A172 (cell line): ENCODE data around the genes PDK3, POLA1 and MAGEB3.

- RAMPAGE, long total RNA: no peak
Measured at GRCh38 chrX:23804522-23804822, 21.5 kb downstream of the SAT1 start.

- RAMPAGE, long total RNA: no peak
Measured at GRCh38 chrX:23845568-23845890, 62.2 kb downstream of the APOO start.

- RAMPAGE, long total RNA: no peak
Measured at GRCh38 chrX:24025215-24025398, 1.9 kb downstream of the KLHL15 start.

- RAMPAGE, long total RNA: no peak
Measured at GRCh38 chrX:24067742-24068271, 13.1 kb downstream of the EIF2S3 start.

DNA sequence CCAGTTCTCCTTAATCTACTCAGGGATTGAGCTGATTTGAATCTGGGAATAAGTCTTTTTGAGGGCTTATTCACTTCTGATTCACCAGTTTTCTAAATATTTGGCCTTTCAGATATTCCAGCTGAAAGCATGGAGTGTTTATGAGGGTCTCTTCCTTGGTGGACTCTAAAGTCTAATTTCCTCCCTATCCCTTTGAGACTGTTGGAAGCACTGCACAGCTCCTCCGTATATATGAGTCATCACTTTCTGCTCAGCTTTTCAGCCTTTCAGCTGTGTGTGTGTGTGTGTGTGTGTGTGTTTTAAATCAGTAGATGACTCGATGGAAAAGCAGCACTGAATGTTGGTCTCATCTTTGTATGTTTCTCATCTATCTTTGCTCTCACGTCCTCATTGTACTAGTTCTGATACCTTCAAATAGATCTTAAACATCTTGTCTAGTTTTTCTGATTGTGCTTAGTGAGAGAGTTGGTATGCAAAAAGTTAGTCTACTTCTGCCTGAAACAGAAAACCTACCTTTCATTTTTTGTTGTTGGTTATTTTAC, 81.6 kb downstream of the ZFX start:
- RAMPAGE, long total RNA: no peak

GRCh38 chrX:24464961-24465592, at the start of gene PDK3:
TSS of gene PDK3 (plus strand) at chrX:24465286.
- RAMPAGE, long total RNA: no peak

- RAMPAGE, long total RNA: no peak
Measured at GRCh38 chrX:24545388-24546083, 80.5 kb downstream of the PDK3 start.

DNA sequence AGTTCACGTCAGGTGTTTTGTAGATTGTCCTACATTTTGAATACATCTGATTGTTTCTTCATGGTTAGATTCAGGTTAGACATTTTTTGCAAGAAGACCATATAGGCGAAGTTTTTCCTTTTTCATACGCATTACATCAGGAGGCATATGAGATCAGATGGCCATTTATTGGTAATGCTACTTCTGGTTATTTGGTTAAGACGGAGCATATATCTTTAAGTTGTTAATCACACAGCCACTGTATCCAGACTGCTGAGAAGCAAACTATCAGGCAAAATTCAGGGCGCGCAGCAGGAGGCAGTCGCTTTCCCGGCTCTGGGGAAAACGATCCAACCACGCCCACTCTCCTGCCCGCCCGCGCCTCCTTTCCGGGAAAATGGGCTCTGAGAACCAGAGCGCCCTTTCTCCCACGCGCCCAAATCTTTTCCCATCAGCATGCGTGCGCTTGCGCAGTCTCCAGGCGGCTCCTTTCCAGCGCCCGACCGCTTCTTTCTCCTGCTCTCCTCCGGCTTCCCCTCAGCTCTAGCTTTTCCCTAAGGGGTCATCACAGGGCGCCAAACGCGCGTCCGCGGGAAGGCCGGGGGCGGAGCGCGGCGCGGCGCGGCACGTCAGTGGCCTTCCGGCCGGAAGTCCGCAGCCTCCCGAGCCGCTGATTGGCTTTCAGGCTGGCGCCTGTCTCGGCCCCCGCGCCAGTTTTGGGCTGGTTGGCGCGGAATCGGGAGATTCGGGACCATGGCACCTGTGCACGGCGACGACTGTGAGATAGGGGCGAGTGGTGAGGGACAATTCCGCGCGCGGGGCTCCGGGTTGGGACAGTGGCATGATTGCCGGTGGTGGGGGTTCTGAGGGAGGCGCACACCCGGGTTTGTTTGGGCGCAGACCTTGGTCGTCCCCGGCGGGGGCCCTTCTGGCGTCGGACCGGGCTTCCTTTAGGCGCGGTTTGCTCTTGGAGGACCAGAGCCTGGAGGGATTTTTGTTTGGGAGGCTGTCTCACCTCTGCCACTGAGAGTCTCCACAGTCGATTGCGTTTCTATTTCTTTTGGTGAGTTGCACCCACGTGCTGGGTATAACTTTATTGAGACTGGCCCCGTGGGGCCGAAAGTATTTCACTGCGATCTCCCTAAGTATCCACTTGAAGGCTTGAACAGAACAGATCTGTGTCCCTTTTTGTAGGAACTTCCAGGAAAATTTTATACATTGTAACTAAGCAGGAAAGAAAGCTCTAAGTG, at the start of gene POLA1:
POLA1 (plus strand) TSS at position 689 of the 1,229 bp plus-strand sequence.
- RAMPAGE, long total RNA: start-site peak on the plus strand centred at position 713 of the sequence, 30 bp wide, 79 and 119 reads in 2 replicates

DNA sequence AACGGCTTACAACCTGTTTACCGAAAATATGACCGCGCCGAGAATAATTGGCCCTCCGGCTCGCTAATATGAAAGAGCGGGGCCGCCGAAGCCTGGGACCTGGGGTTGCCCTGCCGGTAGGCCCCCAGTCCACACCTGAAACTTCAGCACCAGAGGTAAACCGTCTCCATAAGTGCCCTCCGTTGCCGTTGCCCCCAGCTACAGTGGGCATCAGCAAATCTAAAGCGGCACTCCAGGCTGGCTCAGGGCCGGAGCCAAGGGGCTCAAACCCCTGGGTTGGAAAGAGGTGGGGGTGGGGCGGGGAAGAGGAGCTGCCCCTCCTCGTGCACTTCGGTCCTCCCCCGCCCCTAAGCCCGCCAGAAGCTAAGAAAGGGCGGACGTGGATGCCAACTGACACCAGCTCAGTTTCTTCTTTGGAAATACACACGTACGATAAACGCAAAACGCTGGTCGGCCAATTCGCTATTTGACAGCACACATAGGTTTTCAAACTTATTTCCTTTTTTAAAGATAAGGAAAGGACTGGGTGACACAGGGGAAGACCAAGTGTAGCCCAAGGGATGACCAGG, 4.6 kb downstream of the ARX start:
- RAMPAGE, long total RNA: no peak

GRCh38 chrX:30230560-30230933, at the start of gene MAGEB3:
TSS of gene MAGEB3 (plus strand) at chrX:30230657.
- RAMPAGE, long total RNA: no peak

GRCh38 chrX:30567975-30568510, 9.5 kb downstream of the TASL start:
- RAMPAGE, long total RNA: no peak

GRCh38 chrX:30576919-30577440, 586 bp downstream of the TASL start:
- RAMPAGE, long total RNA: no peak

DNA sequence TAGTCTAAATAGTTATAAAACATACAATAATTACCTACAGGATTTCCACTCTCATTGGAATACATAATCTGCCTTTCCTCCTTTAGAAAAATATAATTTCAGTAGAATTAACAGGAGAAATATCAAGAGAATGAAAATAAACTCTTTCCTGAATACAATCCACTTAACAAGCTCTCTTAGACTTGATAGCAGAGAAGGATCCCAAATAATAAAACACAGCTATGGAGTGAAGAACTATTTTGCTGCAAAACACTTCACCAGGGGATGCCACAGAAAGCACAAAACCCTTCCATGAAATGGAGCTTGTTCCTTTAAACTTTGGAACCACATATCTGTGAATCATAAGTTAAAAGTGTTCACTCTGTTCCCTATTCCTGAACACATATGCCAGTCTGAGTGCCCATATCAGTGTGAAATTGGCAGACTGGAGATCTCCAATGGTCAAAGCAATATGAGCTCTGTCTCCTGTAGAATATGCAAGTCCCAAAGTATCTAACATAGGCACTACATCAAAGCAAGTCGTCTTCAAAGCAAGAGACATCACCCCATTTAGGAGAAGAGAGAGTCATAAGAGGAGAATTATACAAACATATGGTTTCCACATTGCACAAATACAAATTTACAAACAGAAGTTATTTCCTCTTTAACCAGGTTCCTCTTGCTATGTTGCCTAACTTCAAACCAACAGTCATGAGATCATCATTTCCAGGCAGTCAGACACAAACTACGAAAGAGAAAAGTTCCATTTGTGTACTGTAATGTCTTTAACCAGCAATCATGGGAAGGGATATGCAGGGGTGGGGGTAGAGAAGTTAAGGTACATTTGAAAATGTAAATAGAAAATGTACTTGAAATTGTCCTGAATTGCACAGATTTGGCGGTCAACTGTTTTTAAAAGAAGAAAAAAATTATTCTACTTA, 9.9 kb upstream of the GK start:
- RAMPAGE, long total RNA: no peak

GRCh38 chrX:30649702-30650598, 3.3 kb upstream of the GK start:
- RAMPAGE, long total RNA: no peak

- RAMPAGE, long total RNA: no peak
Measured at GRCh38 chrX:31120390-31121125, 48.7 kb upstream of the FTHL17 start.

DNA sequence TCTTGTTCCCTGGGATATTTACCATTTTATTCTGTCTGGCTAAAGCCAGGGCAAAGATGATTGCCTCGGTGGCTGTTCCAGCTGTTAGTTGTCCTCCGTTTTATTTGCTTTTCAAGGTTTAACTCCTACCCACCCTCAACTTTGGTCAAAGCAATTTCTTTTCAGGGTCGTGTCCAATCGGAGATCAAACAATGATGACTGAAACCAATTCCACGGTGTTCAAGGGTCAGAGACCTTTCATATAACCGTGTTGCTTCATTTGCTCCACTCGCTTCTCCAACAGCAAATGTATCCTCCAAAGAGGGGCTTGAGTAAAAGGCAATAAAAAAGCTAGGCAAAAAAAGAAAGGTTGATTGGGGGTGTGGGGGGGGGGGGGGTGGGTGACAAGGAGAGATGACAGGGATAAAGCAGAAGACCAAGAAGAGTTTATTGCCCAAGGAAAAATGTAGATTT, 193.6 kb upstream of the FTHL17 start:
- RAMPAGE, long total RNA: no peak

DNA sequence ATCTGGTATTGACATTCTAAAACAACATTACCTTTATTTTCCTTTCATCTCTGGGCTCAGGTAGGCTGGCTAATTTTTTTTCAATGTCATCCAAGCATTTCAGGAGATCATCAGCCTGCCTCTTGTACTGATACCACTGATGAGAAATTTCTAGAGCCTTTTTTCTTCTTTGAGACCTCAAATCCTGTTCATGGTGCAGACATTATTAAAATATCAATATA, 868.3 kb downstream of the DMD start:
- RAMPAGE, long total RNA: no peak

GRCh38 chrX:33041261-33041645, 170.1 kb downstream of the DMD start:
- RAMPAGE, long total RNA: start-site peak on the plus strand at chrX:33041362-33041383, 46 and 38 reads in 2 replicates

GRCh38 chrX:35439554-35439874, 358.6 kb upstream of the MAGEB16 start:
- RAMPAGE, long total RNA: no peak

DNA sequence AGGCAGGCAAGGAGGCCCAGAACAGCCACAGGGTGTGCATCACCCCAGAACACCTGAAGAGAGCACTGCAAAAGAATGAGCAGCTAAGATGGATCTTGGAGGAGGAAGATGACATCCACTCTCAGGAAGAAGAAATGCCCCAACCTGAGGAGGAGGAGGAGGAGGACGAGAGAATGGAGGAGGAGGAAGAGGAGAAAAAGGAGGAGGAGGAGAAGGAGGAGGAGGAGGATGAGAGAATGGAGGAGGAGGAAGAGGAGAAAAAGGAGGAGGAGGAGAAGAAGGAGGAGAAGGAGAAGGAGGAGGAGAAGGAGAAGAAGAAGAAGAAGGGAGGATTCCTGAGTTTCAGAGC, 288.1 kb upstream of the FAM47C start:
- RAMPAGE, long total RNA: no peak